Camera-type eye (tissue), 1 donor: ENCODE measurements around the genes ANTXRL, GPRIN2, C10orf71 and SLC18A3.

- RAMPAGE, long total RNA = no peak
Measured at GRCh38 chr10:45330273-45330489, 14.8 kb upstream of the OR13A1 start.

GRCh38 chr10:46002787-46003848 lies 27.3 kb downstream of the NCOA4 start:
- RAMPAGE, long total RNA = no peak

DNA sequence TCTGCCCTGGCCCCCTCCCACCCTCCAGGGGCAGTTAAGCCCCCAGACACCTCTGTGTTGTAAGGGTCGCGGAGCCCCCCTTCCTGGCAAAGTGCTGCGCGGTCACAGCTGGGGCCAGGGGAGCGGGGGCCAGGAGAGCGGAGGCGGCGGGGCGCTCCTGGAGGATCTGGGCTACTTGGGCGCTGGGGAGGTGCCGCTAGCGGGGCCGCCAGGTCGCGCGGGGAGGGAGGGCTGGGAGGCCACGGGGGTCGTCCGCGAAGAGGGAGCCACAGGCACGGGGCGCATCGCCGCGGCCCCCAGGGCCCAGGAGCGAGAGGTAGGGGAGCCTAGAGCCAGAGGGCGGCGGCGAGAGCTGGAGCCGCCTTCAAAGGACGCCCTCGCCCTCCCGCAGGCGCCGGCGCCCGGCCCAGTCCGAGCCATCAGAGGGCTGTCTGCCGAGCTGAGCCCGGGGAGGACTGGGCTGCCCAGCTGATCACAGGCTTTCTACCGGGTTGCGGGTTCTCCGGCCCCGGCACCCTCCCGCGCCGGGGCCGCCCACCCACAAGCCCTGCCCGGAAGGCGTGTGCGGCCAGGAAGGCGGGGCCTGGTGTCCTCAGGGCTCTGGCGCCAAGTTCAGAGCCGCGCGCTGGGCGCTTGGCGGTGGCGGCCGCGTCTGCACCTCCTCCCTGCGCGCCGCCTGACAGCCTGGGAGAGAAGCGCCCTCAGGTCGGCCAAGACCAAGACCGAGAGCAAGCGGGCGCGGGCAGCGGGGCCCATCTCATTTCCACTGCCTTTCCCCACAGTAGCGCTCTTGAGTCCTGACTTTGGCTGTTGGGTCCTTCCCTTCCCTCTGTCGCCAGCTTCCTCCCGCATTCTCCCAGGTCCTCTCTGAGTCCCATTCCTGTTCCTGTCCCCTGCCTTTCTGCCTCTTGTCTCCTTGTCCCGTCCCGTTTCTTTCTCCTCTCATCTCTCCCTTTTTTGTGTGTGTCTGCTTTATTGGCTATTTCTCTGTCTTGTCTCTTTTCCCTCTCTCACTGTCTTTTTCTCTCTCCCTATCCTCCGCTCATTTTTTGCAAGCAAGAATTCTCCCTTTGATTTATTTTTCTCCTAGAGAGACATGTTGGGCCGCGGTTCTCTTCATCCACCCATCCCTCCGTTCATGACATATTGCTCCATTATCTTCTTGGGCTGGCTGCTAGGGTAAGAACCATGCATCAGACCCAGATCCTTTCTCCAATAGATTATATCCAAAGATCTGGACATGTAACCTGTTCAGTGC lies 60.5 kb upstream of the MSMB start:
- RAMPAGE, long total RNA = no peak

- RAMPAGE, long total RNA = no peak
Measured at GRCh38 chr10:46286673-46287211, at the start of gene ANTXRL. ANTXRL (plus strand) TSS chr10:46286997.

DNA sequence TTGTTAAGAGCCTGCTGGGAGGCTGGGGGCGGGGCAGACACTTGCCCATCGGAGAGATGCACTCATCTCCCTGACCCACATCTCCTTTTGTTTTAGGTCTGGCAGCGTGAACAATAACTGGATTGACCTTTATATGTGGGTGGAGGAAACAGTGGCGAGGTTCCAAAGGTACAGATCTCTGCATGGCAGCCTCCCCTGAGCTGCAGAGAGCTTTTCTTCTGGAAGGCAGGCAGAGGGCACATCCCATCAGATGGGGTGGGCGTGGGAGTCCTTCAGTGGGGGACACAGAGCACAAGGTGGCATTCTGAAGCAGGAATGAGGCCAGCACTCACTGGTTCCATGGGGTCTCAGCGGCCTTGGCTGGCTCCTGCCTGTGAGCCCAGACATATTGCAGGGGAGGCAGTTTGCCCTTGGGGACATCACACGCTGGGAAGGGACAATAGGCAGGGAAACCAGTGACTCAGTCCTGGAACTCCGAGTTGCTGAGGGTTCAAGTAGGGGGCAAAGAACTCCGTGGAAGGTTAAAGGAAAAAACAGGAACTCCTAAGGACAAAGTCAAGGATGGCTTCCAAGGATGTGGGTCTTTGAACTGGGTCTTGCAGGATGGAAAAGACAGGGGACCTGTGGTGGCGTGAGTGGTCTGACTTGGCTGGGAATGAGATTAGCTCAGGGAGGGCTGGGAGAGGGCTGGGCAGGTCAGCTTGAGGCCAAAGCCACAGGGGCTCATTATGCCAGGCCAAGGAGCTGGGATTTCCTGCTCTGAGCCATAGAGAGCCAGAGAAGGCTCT lies 5.4 kb downstream of the ANTXRL start:
- RAMPAGE, long total RNA = no peak

DNA sequence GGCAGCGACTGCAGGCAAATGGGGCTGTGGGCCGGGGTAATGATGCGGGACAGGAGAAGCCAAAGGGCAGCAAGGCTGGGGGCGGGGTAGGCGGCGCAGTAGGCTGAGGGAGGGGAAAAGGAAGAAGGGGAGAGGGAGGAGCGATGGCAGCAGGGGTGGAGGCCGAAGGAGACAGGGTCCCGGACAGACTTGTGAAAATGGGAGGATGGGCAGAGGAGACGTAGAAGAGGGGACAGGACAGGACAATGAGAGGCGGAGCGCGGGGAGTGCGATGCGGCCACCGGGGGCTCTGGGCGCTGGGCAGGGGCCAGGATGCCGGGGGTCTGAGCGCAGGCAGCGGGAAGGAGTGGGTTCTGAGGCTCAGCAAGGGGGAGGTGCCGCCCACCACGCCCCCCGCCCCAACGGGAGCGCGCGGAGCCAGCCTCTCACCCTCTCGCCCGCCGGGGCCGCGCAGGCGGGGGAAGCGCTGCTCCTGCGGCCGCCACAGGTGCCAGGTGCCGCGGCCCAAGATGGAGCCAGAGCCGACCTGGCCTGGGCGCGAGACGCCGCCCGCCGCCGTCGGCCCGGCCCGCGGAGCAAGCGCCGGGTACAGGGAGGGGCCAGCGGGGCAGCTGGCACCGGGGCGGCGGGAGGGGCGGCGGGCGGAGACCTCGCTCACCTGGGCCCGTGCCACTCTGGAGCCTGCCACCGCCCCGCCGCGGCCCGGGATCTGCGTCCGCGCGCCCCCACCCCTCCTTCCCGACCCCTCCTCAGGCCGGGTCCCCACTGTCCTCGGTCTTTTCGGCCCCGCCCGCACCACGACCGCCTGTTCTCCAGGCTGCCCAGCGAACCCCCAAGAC lies at the start of gene GPRIN2:
Gene GPRIN2 (minus strand): TSS at position 590 of the 839 bp plus-strand sequence.
- RAMPAGE, long total RNA = no peak

DNA sequence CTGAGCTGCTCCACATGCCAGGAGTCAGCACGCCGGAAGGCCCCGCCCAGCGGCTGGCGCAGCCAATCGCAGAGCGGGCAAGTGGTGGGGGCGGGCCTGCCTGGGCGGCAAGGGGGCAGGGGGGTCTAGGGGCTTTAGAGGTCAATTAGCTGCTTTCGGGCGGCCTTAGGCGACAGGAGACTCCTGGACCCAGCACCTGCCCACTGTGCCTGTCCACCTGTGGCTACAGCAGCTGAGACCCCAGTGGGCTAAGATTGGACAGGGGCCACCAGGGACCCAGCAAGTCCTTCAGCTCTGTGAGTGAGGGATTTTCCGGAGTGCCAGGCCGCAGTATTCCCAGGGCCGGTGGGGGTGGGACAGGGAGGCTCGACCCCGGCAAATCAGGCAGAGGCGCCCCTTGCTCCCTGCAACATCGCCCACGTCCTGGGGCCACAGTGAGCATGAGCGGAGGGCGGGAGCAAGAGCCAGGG lies 154.3 kb upstream of the PTPN20 start:
- RAMPAGE, long total RNA = no peak

DNA sequence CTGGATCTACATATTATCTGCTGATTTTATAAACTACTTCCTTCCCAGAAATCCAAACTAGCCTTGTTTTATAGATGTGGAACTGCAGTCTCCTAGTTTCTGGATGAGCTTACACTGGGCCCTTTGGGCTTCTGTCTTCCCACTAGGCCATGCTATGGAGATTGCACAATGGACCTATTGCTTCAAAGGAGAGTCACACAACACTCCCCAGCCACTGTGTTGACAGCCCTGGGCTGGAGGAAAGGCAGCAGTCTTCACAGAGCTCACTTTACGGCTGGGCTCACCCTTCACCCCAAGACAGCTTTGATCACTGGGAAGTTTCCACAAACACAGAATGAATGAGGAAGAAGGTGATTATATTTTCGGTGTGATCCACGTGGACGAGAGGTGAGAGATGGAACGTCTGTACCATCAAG lies 92.8 kb upstream of the GDF10 start:
- RAMPAGE, long total RNA = no peak

DNA sequence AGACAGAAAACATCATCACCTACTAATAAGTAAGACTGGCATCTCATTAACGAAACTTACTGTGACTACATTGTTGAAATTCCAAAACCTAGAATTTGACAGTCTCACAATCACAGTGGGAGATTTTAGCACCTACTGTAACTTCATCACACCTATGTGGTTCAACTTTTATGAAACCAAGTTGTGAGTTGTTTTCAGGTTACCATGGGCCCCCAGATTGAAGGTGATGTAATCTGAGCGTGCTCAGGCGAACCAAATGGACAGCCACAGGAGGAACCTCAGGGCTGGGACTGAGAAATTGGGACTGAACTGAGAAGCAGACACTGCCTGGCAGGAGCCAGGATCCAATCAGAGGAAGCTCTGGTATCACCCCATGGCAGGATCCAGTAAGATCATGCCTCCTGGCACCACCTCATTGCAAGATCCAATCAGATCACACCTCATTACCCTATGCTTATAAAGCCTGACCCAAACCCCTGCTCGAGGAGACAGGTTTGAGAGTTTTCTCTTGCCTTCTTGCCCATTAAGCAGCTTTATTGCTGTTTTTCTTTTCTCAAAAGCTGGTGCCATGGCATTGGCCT lies 43.3 kb upstream of the GDF10 start:
- RAMPAGE, long total RNA = no peak

- RAMPAGE, long total RNA = no peak
Measured at GRCh38 chr10:48194751-48195377, 79.6 kb downstream of the FRMPD2 start.

- RAMPAGE, long total RNA = no peak
Measured at GRCh38 chr10:48370821-48371301, 64.4 kb downstream of the MAPK8 start.

GRCh38 chr10:48526055-48527030 lies 78.5 kb downstream of the ARHGAP22 start:
- RAMPAGE, long total RNA = no peak

GRCh38 chr10:48606712-48607600 lies 2.1 kb upstream of the ARHGAP22 start:
- RAMPAGE, long total RNA = no peak

DNA sequence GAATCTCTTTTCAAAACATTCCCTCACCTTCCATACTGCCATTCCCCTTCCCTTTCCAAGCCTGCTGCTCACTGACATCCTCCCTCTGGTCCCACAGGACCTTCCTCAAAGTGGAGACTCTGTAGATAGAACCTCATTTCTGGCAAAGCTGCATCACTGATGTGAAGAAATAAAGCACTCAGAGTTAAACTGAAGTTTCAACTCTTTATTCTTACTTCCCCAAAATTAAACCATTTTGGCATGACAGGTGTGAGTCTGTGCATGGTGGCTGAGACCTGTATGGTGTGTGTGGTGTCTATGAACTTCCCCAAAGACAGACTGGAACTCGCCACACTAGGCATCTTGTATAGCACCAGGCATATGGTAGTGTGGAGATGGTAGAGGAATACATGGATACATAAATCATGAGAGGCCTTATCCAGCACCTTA lies 6.7 kb upstream of the WDFY4 start:
- RAMPAGE, long total RNA = no peak

GRCh38 chr10:48934830-48935604 lies 4.6 kb downstream of the LRRC18 start:
- RAMPAGE, long total RNA = no peak

DNA sequence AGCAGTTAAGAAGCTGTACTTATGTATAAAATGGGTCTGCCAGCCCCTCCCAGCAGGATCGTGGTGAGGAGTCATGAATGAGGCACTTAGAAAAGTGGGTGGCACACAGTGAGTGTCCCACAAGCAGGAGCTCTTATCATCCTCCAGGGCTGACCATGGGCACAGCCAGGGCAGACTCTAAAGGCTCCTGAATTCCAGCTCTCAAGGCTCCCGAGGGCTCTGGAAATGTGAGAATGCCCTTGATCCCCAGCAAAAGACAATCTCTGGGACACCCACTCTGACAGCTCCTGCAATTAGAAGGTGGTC lies 1.6 kb downstream of the VSTM4 start:
- RAMPAGE, long total RNA = no peak

DNA sequence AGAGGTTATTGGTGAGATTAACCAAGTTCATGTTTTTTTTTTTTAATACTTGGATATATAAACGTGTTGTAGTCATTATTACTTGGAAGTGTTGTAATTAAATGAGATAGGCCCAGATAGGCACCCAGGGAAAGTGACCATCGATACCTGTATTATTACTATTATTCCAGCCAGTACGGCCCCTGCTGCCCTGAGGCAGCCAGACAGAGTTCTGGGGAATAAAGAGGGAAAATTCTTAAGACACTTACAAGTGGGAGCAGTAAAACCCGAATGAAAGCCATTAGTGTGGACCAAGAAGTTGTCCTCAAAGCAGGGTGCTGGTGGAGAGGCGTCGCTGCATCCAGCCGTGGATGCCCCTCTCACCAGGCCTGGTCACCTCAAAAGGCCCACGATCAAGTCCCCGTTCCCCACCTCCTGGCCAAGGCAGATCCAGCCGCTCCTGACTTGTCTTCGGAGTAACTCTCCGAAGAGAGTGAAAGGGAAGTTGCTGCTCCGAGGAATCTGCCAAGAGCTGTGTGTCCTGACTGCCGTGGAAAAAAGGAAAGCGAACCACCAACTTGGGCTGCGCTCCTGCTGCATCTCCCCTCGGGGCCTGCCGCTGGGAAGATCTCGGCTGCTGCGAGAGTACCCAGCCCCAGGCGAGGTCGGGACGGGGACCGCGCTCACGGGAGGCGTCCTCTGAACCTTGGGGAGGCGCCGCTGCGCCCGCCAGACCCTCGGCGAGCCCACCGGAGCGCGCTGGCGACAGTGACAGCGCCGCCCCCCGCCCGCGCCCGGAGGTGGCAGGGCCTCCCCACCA lies 569 bp downstream of the VSTM4 start:
- RAMPAGE, long total RNA = no peak

DNA sequence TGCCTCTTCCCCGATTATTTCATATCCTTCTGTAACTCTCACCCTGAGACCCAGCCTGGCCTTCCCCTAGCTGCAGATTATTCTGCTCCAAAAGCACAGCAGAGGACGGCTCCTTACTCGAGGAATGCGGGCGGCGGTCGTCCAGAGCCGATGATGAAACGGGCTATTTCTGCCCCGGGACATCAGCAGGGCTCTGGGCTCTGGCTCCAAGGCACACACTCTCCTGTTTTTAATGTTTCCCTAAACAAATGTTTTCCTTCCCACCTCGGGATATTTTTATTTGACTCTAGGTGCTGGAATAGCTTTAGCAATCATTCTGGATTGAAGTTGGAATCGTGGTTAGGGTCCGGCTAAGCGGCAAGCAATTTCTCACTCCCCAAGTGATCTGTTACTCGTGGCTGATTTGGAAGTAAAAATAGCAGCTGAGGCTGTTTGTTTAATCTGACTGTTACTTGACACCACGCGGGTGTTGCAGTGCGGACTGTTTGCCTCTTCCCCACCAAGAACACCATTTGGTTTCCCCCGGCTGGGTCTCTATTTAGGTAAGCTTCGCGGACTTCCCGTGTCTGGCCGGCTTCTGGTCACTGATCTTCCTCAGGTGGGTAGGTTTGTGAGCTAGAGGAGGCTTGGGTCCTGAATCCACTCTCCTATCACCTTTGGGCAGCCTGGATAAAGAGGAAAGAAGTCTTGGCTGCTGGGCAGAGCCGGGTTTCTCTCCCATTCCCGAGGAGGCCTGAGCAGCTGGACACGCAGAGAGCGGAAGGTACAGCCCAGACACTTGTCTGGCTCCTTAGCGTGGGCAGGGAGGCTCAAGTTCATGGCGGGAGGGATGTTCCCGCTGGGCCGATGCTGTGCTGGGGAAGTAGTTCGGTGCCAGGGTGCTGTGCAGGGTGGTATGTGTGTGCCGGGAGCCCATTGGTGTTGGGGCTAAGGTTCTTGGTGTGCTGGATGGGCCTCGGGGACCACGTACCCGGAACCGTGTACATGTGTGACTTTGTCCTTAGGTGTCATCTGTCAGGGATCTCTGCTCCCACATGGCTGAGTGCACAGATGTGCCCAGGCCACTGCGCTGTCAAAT lies at the start of gene C10orf71:
Gene C10orf71 (plus strand): TSS at position 479 of the 1,078 bp plus-strand sequence.
- RAMPAGE, long total RNA = no peak

GRCh38 chr10:49609884-49610580 lies at the start of gene SLC18A3:
SLC18A3 (plus strand) TSS chr10:49610310.
- RAMPAGE, long total RNA = no peak

DNA sequence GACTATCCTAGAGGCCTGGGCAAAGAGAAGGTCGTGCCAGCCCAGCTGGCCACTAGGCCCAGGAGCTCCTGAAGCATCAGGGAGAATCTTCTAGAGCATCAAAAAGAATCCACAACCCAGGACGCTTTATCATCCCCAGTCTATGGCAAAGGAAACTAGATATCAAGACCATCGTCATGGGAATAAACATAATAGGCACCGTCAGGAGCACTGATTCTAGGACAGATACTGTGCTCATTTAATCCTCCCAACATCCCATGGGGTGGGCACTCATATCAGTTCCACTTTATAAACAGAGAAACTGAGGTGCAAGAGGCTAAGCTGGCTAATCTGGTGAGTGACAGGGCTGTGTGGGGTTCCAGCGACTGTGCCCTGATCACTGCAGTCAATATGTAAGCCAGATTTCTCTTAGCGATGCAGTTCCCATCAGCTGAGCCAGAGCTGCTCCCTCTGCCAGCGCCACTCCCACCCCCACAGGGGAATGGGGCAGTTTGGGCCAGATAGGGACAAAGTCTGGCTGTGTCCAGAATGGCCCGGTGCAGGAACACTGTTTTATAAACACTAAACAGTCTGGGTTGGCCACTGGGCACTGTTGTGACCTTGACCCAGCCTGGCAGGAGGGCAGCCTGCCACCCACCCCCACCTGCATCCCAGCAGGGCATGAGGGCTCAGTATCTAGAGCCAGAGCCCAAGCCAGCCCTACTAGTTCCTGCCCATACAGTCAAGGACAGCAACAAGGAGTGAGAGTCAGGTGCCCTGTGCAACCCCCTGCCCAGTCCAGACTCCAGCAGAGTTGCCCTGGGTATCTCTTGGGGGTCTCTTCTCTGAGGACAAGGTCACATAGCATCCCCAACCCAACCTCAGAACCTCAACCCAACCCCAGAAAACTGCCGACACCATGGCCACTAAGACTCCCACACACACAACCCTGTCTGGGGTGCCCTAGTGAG lies 1.4 kb downstream of the OGDHL start:
- RAMPAGE, long total RNA = no peak